Jurkat, Clone E6-1 (cell line): ENCODE measurements around the genes APBB1IP and WAC.

GRCh38 chr10:24871157-24871560 lies 81.2 kb downstream of the PRTFDC1 start:
- RRBS = no CpG with 5 or more reads among the region's 7 CpGs

- RRBS = no CpG with 5 or more reads among the region's 1 CpG
Observed at GRCh38 chr10:25441169-25441549, 266.4 kb downstream of the GPR158 start.

- RRBS = 1% methylated on average over 9 of the region's 39 CpGs
Observed at GRCh38 chr10:26437380-26438501, at the start of gene APBB1IP. Gene APBB1IP, plus strand, starts transcription at chr10:26438341.

GRCh38 chr10:26860004-26860463 lies 724 bp downstream of the ABI1 start:
- RRBS = 2% methylated on average over 13 of the region's 29 CpGs

GRCh38 chr10:27242515-27243774 lies 2.3 kb upstream of the ACBD5 start:
- RRBS = no CpG with 5 or more reads among the region's 19 CpGs

DNA sequence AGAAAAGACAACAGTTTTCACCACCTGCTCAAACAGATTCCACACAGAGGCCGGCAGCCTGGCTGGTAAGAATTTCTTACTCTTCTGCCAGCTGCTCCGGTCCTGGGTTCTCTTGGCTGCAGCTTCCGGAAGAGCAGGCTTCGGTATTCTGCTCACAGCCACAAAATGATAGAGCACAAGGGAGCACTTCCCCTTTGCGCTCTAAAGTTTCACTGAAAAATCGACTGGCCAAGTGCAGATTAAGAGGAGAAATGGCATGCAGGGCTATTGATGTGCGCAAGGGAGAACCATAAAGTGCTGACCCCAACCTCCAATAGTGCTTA lies 114.1 kb upstream of the ACBD5 start:
- RRBS = 60% methylated on average over 1 of the region's 7 CpGs

DNA sequence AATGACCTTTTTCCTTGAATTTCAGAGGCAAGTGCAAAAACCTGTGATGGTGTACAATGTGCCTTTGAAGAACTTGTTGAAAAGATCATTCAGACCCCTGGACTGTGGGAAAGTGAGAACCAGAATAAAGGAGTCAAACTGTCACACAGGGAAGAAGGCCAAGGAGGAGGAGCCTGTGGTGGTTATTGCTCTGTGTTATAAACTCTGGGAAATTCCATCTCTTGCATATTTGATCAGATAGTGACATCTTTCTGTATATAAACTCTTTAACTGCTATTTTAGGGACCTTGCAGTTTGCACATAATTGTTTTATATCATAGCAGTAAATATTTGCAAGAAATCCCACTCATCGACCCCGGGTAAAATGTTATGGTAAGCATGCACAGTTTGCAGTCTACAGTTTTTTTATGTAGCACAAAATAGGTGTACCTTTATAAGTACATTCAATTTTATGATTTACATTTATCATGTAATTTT lies 33.8 kb downstream of the RAB18 start:
- RRBS = no CpG with 5 or more reads among the region's 2 CpGs

DNA sequence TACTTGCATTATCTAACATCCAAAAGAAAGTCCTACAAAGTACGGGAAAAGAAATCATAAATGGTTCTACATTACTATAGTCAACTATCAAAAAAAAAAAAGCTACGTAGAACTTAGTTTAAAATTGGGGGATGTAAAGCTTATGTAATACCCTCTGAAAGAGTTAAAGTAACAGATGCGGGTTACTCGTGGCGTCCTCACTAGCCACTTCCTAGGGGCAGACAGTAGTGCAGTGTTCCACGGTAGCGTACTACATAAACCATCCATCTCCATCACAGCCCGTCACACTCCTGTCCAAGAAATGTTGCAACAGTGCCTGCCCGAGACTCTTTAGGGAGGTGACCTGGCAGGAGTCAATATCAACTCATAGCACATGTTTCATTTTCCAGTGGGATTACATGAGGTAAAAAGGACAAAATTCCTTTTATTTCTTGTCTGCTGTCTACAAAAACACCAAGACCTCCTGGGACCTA lies 100.1 kb downstream of the MPP7 start:
- RRBS = no CpG with 5 or more reads among the region's 9 CpGs

DNA sequence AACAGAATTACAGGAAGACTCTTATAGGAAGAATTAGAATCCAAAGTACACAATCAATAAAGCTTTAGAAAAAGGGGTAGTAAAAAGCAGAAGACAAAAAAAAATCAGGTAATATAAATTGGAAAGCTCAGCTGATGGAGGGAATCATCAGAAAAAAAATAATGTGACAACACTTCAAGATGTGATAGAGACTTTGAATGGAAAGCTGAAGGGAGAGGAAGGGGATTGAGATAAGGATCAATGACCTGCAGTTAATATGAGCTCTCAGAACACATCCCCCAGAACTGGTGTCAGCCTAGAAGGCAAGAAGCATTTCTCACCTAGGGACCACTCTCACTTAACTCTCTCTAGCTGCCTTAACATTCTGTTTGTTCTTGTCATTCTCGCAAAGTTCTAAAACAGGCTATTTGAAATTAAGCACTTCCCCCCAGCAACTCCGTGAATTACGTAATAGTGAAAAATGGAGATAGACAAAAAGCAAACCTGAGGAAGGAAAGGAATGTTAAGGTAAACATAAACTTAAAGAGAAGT lies 1.1 kb upstream of the MPP7 start:
- RRBS = no CpG with 5 or more reads among the region's 3 CpGs

DNA sequence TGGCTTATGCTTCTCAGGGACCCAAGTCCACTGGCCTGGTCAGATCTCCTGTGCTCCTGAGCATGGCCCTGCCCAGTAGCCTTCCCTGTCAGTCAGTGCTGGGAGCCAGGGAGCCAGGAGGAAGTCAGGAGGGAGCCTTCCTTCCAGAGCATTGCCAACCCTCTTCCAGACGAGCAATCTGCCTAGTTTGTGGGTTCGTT lies 76.0 kb upstream of the MPP7 start:
- RRBS = no CpG with 5 or more reads among the region's 2 CpGs

DNA sequence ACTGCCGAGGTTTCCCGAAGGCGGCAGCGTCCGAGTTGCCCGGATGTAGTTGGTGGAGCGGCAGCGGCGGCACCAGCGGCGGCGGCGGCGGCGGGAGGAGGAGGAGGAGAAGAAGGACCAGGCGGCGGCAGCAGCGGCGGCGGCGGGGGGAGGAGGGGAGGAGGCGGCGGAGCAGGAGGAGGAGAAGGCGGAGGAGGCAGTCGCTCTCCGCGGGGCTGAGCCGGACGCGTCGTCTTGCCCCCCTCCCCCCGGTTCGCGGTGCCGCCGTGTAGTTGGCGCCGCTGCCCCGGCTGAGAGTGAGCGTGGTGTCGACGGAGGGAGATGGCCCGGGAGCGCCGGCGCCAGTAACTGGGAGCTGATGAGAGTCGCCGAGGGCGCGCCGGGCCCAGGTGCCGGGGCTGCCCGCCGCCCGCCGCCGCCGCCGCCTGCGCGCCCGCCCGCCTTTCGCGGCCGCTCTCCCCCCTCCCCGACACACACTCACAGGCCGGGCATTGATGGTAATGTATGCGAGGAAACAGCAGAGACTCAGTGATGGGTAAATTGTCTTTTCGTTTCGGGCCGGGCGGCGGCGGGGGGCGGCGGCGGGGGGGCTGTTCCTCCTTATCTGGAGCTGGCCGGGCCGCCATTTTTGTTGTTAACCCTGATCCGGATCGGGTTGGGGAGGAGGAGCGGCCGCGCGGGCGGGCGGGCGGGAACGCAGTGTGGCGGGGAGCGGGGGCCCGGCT lies at the start of gene WAC:
WAC (plus strand) TSS at position 33 of the 725 bp plus-strand sequence.
- RRBS = 2% methylated on average over 45 of the region's 93 CpGs

DNA sequence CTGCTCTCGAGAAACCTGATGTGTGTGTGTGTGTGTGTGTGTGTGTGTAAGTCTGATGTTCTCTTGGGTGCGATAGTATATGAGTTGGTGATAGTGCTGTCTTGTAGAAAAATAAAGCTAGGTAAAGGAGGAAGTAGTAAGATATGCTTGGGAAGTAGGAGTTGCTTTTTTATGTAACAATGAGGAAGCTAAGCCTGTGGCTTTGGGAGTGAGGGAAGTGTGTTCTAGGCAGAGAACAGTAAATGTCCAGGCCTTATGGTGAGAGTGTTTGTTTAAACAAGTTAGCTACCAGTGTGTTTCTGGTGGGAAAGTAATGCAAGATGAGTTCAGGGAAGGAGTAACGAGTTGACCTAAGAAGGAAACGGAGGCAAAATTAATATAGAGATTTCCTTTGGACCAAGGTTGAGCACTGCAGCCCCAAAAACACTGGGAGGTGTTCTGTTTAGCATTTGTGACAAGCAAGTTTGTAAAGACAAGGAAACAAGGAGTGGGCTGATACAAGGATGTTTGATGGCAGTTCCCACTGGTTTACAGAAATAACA lies 26.3 kb downstream of the WAC start:
- RRBS = no CpG with 5 or more reads among the region's 4 CpGs

DNA sequence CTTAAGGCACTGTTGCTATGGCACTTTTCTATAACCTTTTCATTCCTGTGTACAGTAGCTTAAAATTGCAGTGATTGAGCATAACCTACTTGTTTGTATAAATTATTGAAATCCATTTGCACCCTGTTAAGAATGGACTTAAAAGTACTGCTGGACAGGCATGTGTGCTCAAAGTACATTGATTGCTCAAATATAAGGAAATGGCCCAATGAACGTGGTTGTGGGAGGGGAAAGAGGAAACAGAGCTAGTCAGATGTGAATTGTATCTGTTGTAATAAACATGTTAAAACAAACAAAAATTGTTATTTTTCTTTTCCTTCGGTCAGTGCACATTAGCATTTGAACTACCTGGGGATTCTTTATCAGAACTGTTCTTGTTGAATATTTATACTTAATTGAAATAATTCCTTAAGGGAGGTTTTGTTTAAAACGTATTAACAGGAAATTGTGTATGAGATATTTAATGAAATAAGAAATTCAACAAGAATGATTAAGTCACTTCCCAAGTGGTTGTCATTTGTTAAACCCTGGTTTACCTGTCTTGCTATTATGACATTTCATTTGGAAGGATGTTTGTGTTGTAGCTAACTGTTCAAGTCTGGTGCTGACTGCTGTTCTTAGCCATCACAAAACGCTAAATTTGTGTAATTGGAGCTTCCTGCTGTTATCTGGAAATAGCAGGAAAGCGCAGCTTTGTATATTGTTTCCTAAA lies 56.9 kb upstream of the BAMBI start:
- RRBS = no CpG with 5 or more reads among the region's 5 CpGs

- RRBS = no CpG with 5 or more reads among the region's 1 CpG
Observed at GRCh38 chr10:28680378-28680741, 3.0 kb downstream of the BAMBI start.

DNA sequence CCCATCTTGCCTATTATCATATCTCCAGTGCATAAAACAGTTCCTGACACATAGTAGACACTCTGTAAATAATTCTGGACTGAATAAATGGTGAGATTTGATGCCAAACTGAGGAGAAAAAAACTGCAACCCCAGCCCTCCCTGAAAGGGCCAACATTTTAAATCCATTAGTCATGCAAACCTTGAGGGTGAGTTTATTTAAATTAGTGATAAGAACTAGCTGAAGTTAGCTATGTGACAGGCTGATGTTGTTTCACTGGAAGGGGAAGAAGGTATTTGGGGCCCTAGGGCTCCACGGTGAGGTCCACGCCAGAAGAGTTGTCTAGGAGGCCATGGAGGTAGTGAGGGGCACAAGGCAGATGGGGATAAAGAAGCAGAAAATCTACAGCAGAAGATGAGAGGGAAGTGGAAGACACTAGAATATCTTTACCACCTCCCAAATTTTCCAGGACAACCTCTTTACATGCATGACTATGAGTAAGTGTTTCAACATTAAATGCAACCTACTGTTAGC lies 183.3 kb upstream of the LYZL1 start:
- RRBS = no CpG with 5 or more reads among the region's 2 CpGs

DNA sequence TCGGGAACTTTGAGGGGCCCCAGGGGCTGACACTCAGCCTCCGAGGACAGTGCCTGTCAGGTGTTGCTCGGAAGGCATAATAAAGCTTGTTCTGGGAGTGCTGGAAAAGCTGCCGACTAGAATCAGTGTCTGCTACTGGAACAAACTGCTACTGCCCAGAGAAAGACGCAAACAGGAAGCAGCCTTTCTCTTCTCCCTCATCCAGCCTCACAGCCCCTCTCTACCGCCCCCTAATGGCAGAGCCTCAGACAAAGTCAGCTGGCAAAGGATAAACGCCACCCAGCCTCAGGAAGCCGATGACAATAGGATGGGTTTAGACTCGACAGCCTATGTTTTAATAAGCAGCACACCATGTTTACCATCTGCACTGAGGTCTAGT lies 169.5 kb upstream of the LYZL1 start:
- RRBS = no CpG with 5 or more reads among the region's 9 CpGs

DNA sequence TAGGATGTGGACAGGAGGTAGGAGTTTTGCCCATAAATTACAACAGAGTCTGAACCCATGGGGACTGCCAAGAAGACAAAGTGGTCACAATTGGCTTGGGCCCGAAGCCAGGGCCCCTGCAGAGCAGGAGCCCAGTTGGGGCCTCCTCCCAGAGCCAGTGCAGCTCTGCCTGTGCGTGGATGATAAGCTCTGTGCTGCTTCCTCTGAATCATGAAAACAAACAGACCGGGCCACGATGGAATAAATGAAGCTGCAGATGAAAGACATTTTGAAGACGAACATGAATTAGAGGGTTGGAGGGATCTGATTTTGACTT lies 156.9 kb upstream of the LYZL1 start:
- RRBS = no CpG with 5 or more reads among the region's 5 CpGs

- RRBS = no CpG with 5 or more reads among the region's 6 CpGs
Observed at GRCh38 chr10:29486006-29486735, 148.6 kb downstream of the SVIL start.

- RRBS = no CpG with 5 or more reads among the region's 10 CpGs
Observed at GRCh38 chr10:29681608-29682487, 47.1 kb upstream of the SVIL start.